ENCODE measurements around the genes CAPSL, LMBRD2 and NUP155.

- PRO-cap, 8 experiments = no peak in any of the 8 experiments
Observed at GRCh38 chr5:35938412-35939108, at the start of gene CAPSL. CAPSL (minus strand) TSS chr5:35938622.

GRCh38 chr5:36070978-36071523 is 4.4 kb upstream of the UGT3A2 start:
- PRO-cap, 8 experiments = no peak in any of the 8 experiments

DNA sequence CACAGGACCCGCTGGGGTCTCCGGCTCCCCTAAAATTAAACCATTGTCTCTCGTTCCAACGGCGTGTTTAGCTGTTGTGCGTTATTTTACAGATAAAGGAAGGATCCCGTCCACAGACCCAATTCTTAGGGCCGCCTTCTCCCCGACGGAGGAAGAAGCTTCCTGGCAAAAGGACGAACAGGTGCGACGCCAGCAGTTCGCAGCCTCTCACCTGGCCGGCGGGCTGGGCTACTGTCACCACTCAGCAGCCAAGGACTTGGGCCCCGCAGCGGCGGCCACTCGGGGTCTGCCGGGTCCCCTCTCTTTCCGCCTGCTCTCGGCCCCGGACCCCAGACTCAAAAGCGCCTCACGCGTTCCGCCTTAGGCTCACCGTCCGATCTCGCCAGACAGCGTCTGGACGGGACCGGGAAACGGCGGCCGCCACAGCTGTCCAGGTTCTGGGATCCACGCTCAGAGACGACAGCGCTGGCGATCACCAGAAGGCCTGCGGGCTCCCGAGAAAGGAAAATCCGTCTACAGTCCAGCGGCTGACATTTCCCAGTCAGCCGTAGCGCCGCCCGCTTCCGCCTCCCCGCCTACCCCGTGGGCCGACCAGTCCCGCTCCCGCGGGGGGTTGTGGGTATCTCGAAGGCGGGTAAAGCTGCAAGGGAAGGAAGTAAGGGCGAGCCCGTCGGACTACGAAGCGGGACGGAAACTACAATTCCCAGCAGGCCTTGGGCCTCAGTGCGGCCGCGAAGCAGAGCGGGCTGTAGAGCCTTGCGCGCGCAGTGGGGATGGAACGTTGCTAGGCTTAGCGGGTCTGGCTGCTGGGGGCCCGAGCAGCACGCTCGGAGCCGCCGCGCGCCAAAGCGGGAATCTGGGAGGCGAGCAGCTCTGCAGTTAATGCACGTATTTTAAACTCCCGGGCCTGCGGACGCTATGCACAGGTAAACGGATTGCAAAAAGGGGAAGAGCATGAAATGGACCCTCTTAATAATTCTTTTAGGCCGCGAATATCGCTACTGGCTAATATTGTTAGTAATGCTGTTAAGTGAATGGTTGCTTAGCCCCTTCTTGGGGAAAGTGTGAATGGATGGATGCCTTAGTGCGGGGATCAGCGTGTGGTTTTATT is at the start of gene LMBRD2:
Gene LMBRD2, minus strand, starts transcription at position 543 of the 1,111 bp plus-strand sequence.
- PRO-cap, 8 experiments = peak in 8 of 8 experiments; most common plus-strand start position 767 of the sequence (in 8); most common minus-strand start position 515 of the sequence (in 5)

- PRO-cap, 8 experiments = no peak in any of the 8 experiments
Observed at GRCh38 chr5:36300479-36301071, 1.1 kb downstream of the RANBP3L start.

GRCh38 chr5:36324535-36324871 is 22.8 kb upstream of the RANBP3L start:
- PRO-cap, 8 experiments = no peak in any of the 8 experiments

DNA sequence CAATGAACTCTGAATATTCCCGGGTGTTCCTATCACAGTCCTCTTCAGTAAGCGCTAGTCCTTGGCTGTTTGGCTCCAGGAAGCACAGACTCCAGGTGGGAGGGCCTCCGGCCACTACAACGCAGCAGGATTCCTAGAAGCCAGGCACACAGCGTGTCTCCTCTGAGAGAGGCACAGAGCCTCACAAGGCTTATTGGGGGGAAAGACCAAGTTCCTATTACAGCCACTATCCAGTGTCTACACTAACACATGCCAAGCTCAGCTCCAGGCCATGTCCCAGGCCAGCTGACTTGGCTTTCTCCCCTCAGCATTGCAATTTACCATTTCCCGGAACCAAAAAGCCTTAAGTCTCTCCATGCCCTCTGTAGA is 84.6 kb upstream of the SLC1A3 start:
- PRO-cap, 8 experiments = no peak in any of the 8 experiments

DNA sequence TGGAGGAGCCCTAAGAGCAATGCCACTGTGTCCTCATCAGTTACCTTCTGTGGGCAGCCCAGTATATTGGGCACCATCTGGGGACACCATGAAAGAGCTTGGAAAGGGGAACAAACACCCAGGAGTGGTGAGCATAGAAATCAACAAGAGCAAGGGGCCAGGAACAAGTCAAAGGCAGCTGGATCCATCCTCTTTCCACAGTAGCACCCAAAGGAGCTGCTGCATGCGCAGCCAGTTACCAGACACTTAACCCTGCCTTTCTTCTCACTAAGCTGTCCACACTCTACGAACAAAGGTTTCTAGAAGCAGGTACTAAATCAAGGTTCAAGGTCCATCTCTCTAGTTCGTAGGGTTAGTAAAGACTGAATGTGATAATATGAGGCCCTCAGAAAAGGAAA is 121.3 kb upstream of the NIPBL start:
- PRO-cap, 8 experiments = no peak in any of the 8 experiments

GRCh38 chr5:36875752-36876143 is 821 bp upstream of the NIPBL start:
- PRO-cap, 8 experiments = peak in 5 of 8 experiments; most common plus-strand start chr5:36876039 (in 2); most common minus-strand start chr5:36875918 (in 3)

DNA sequence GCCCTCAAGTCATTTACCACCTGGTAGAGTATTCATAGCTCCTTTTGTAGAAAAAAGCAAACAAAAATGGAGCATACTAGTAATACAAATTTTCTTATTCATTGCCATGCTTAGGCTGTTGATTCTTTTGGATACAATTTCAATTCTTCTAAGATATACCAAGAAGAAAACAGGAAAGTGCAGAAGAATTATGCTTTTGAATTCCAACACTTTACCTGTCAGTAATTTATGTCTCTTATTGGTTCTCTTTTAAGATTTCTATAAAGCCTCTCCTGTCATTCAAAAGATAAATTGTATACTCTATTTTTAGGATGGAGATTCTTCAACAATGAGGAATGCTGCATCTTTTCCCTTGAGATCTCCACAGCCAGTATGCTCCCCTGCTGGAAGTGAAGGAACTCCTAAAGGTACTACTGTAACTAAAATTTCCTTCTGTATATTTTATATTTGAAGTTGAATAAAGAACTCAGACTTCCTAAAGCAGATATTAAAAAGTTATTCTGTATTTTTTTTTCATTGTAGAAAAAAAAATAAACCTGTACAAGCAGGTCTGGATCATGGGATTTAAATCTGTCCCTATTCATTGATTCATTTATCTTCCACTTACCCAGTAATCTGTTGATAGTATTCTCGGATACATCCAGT is 95.2 kb downstream of the NIPBL start:
- PRO-cap, 8 experiments = no peak in any of the 8 experiments

- PRO-cap, 8 experiments = no peak in any of the 8 experiments
Observed at GRCh38 chr5:37064616-37064914, 184.6 kb downstream of the CPLANE1 start.

GRCh38 chr5:37370669-37371801 is at the start of gene NUP155:
NUP155 (minus strand) TSS chr5:37371106.
- PRO-cap, 8 experiments = peak in 8 of 8 experiments; most common plus-strand start chr5:37371188 (in 8); most common minus-strand start chr5:37371095 (in 8)

GRCh38 chr5:37689819-37690515 is 149.9 kb downstream of the GDNF start:
- PRO-cap, 8 experiments = no peak in any of the 8 experiments

GRCh38 chr5:38162536-38163024 is 95.8 kb upstream of the EGFLAM start:
- PRO-cap, 8 experiments = no peak in any of the 8 experiments

- PRO-cap, 8 experiments = no peak in any of the 8 experiments
Observed at GRCh38 chr5:38364873-38365415, 106.6 kb downstream of the EGFLAM start.

DNA sequence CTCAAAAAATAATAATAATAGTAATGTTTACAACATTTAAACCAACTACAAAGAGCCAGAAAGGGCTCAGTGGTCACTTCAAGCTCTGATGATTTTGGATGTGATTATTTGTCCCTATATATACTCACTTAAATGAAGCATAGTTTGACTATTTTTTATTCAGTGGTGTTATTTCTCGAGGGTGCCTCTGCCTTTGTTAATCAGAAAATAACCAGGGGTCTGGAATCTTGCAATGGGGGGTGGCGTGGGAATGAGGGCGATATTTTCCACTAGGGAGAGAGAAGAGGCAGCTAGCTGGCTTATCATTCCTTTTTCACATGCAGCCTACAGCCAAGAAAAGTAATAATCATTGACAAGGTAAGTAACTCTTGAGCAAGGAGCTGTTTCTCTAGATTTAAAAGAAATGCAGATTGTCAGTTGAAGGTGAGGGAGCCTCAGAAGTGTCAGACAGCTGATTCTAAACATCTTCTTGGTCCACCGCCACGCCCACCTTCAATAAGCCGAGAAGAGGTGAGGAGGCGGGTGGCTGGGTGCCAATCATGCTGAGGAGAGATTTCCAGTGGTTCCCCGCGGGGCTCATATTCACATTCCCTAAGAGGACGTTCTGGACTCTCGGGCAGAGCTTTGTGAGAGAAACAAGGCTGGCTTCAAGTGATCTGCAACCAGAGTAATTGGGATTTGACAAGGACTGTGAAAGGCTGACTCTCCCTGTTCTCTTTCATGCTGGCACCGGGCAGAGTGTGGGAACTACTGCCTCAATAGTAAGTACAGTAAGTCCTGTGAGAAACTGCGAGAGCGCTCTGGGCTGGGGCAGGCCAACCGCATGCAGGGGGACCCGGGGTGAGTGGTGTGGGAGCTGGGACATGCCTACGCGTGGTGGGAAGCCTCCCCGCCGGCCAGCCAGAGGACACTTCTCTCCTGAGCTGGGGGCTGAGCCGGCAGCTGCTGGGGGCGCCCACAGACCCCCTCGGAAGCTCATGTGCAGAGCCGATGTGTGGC is 111.2 kb downstream of the LIFR start:
- PRO-cap, 8 experiments = no peak in any of the 8 experiments

DNA sequence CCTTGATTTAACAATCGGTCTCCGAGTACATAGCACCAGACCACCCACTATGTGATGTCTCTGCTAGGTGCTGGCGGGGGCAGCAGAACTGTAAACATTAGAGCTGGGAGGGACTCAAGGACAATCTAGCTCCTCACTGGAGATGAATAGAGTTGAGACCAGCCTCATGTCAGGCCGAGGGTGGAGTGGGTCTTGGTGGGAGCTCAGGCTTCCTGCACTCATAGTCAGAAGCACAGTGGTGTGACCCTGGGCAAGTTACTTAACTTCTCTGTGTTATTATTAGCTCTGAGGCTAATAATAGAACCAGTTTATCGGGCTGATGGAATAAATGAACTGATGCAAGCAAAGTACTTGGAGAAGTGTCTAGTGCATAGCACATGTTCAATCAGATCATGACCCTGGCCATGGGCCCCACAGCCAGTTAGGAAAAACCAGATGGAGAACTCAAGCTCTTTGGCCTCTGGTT is 45.4 kb upstream of the OSMR start:
- PRO-cap, 8 experiments = no peak in any of the 8 experiments

DNA sequence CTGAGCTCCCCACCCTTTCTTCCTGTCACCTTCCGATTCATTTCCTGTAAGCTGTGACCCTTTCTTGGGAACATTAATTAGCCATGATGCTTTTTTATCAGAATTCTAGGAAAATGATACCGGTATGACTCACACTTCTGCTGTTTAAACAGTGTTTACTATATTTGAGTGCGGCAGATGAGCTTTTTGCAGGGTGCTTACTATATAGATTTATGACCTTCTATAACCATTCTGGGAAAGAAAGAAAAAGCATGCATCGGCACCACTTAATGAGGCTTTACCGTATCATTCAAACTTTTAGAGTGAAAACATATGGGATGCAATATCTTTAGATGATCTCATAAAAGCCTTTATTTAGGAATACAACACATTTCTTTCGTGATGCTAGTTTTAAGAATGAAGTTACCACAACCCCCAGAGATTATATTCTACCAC is 38.1 kb upstream of the OSMR start:
- PRO-cap, 8 experiments = no peak in any of the 8 experiments

GRCh38 chr5:38832441-38833105 is 13.2 kb upstream of the OSMR start:
- PRO-cap, 8 experiments = no peak in any of the 8 experiments

DNA sequence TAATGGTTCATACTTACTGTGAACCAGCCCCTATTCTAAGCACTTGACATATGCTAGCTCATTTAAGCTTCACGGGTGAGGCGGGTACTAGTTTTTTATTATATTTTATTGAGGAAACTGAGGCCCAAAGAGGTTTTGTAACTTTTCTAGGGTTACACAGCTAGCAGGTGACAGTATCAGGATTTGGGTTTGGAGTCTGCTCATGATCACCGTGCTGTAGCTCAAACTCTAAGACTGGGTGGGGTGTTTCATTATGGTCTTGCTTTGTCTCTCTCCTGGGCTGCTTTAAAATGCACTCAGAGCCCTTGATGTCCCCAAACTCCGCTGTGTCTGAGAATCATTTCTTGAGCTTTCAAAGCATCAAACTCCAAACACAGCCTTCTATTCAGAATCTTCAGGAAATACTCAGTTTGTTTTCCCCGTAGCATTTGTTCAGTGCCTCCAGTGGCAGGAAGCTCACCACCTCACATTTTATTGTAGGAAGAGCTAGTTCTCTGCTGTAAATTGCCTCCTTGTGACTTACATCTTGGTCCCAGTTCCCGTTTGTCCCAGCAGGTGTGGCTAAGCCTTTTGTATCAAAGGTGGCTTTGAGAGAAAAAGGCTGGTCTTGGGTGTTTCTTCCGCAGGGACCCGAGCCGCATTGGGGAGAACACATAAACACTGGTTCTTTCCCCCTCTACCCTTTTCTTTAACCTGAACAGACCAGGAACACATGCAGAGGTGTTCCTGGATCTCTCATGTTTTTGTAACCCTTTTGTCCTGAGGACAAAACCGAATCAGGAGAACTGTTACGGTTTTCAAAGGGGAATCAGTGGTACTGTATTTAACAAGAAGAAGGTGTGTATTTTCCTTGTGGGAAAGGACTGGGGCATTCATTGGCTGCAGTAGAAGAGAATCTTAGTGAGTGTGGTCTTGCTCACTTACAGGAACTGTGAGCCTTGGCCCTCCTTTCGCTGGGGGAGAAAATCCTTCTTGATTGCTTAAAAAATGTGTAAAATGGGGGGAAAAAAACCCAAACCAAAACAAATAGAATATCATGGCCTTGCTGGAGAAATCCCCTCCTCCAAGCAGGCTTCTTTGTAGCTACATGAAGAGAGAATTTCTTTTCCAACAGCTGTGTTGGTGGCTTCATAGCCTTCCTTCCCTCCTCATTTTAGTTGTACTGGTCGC is 1.8 kb downstream of the OSMR start:
- PRO-cap, 8 experiments = no peak in any of the 8 experiments

DNA sequence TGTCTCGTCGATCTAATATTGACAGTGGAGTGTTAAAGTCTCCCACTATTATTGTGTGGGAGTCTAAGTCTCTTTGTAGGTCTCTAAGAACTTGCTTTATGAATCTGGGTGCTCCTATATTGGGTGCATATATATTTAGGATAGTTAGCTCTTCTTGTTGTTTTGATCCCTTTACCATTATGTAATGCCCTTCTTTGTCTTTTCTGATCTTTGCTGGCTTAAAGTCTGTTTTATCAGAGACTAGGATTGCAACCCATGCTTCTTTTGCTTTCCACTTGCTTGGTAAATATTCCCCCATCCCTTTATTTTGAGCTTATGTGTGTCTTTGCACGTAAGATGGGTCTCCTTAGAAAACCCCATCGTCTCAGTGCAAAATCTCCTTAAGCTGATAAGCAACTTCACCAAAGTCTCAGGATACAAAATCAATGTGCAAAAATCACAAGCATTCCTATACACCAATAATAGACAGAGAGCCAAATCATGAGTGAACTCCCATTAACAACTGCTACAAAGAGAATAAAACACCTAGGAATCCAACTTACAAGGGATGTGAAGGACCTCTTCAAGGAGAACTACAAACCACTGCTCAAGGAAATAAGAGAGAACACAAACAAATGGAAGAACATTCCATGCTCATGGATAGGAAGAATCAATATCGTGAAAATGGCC is 85.8 kb downstream of the RICTOR start:
- PRO-cap, 8 experiments = no peak in any of the 8 experiments